Tibial nerve (tissue), 3 donors: ENCODE results near the gene CDC16.

GRCh38 chr13:114118557-114119760 lies 13.5 kb downstream of the RASA3 start:
- PRO-cap: no peak
- RAMPAGE, long total RNA, 3 experiments: no peak in any of the 3 experiments

DNA sequence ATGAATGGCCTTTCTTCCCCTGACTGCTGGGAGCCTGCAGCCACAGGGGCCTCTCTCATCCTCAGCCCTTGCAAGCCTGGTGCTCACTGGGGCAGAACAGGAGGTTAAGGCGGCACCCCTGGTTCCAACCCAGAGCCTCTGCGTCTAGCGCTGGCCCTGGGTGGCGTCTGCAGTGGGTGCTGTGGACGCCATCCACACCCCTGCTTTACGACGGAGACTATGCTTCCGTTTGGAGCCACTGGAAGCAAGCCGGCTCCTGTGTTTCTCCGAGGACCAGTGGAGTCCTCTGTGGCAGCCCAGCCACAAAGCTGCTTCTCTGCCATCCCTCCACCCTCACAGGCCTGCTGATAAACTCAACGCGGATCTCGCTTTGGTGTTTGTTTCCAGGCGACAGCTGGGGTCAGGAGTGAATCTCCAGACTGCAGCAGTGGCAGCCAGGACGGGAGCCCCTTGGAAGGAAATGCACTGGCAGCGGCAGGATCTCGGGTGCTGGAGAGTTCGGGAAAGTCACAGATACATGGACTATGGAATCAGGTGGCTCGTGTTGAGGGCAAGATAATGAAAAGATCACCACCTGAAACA lies 2.1 kb upstream of the RASA3 start:
- PRO-cap: no peak
- RAMPAGE, long total RNA, 3 experiments: no peak in any of the 3 experiments

- PRO-cap: no peak
- RAMPAGE, long total RNA, 3 experiments: no peak in any of the 3 experiments
These were observed 8.5 kb upstream of the RASA3 start for GRCh38 chr13:114140946-114141284.

DNA sequence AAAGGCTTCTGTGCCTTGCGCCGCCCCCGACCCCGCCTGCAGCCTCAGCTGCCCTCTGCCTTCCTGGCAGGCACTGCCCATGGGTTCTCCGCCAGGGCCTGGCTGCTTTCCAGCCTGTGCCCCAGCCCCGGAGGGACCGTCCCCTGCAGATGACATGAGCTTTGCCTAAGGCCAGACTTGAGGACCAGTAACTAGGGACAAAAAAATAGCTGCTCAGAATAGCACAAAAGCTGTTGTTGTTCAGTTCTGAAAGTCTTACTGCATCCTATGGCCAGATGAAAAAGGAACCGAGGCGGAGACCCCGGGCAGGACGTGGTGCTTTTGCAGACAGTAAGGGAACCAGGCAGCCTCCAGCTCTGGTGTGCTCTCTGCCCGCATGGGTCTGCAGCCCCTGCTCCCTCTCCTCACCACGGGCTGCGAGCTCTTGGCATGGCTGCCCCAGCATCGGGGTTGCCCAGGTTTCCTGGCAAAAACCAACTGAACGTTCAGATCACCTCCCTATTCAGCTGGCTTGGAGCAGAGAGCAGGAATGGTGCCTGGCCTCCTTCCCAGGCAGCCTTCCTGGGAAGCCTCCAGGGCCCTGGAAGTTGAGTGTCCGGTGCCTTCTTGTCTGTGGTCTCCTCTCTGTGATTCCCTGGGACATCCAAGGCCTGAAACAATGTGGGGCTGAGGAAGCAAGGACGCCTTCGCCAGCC lies 12.5 kb upstream of the CFAP97D2 start:
- PRO-cap: no peak
- RAMPAGE, long total RNA, 3 experiments: no peak in any of the 3 experiments

DNA sequence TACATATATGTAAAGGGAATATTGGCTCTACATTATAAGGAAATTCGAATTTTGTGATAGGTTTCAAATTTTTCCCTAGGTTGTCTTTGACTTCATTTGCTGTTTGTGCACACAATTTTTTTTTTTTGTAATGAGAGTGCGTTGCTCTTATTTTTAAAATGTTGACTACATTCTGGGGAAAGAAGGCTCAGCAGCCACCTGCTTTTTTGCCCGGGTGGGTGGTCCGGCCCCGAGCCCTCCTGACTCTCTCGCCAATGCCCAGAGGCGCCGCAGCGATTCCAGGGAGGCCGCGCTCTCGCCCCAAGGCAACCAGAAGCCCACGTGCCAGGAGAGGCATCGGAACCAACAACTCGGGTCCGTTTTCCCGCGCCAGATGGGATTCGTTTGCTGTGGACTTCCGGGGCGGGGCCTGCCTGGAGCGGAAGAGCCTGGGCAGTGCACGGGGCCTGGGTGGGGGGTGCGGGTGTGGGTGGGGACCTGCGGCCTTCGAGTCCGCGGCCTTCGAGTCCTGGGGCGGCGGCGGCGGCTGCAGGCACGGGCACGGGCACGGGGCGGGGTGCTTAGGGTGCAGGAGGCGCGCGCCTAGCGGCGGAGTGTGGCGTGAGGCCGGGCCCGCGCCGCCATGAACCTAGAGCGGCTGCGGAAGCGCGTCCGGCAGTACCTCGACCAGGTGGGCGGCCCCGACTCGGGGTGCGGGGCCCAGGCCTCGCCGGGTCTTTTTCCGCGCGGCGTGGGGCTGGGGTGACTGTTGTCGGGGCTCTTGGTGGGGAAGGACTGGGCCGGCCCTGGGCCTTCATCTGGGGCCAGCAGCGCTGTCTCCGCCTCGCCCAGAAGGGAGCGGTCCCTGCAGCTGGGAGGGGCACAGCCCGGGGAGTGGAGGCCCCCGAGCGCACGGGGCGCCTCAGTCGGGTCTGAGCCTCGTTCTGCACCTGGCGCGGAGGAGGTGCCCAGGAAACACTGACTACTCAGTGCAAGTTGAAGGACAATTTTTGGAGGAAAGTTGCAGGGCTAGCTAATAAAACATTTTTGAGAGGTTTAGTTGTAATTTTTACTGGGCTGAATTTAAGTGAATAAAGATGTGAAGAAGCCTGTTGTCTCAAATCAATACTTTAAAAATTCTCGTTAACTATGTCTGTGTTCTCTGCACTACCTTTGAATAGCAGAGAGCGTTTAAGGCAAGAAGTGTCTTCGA lies at the start of gene CDC16:
Gene CDC16 (plus strand): TSS at position 435 of the 1,192 bp plus-strand sequence.
- PRO-cap: unidirectional peak, plus-strand start at position 394 of the sequence; unidirectional peak, plus-strand start at position 445 of the sequence; unidirectional peak, plus-strand start at position 504 of the sequence
- RAMPAGE, long total RNA, 3 experiments: start-site peak on the plus strand in 2 of 3 experiments, centred at positions 577 to 597 of the sequence, 38 to 142 reads per replicate